Epithelial cell of esophagus (primary cell): ENCODE data around the gene UCK1.

DNA sequence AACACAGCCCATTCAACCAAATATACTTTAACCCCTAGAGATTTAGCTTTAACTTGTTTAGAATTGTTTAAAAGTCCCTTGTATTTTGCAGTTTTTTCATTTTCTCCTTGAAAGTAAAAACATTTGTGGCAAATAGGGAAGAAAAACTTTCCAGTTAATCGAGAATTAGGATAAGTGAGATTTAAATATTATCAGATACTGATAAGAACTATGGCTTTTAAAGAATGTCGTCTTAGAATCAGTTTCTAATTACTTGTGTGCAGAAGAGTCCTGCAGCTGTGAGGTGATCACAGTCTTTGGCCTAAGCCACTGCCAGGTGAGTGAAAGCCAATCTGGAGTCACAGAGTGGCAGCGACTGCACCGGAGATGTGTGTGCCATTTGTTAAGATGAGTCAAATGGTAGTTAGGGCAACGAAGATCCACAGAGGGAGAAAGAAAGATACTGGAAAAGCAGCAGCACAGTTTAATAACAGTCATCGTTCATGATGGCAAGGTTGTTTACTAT lies 56.1 kb upstream of the ABL1 start:
- RRBS: no CpG with 5 or more reads among the region's 6 CpGs

GRCh38 chr9:130794306-130795026 lies 40.6 kb upstream of the ABL1 start:
- RRBS: no CpG with 5 or more reads among the region's 4 CpGs

DNA sequence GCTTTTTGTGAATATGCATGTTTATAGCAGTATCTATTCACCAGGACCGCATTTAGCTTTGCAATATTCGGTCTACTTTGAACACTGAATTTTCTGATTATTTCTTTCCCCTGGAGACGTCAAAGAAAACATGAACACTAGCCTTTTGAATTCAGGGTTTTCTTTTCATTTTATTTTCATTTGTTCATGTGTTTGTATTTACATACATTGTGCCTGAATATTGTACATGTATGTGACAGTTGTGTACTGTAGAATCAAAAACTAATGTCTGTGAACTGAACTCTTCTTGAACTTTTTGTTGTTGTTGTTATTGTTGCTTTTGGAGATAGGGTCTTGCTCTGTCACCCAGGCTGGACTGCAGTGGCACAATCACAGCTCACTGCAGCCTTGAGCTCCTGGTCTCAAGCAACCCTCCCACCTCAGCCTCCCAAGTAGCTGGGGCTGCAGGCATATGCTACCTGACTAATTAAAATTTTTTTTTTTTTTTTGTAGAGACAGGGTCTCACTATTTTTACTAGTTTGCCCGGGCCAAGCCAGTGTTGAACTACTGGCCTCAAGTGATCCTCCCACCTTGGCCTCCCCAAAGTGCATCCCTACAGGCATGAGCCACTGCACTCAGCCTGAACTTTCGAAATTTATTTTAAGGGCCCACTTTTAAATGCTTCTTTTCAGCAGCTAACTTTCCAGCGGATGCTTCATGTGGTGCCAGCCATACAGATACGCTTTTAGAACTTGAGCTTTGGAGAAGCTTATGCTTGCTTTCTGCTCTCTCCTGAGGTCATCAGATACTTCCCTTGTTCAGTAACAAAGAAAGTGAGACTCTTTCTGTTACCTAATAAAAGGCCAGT lies 3.8 kb downstream of the ABL1 start:
- RRBS: no CpG with 5 or more reads among the region's 7 CpGs

GRCh38 chr9:130843783-130844335 lies 8.8 kb downstream of the ABL1 start:
- RRBS: no CpG with 5 or more reads among the region's 3 CpGs

GRCh38 chr9:130866337-130866896 lies 30.2 kb downstream of the QRFP start:
- RRBS: no CpG with 5 or more reads among the region's 7 CpGs

DNA sequence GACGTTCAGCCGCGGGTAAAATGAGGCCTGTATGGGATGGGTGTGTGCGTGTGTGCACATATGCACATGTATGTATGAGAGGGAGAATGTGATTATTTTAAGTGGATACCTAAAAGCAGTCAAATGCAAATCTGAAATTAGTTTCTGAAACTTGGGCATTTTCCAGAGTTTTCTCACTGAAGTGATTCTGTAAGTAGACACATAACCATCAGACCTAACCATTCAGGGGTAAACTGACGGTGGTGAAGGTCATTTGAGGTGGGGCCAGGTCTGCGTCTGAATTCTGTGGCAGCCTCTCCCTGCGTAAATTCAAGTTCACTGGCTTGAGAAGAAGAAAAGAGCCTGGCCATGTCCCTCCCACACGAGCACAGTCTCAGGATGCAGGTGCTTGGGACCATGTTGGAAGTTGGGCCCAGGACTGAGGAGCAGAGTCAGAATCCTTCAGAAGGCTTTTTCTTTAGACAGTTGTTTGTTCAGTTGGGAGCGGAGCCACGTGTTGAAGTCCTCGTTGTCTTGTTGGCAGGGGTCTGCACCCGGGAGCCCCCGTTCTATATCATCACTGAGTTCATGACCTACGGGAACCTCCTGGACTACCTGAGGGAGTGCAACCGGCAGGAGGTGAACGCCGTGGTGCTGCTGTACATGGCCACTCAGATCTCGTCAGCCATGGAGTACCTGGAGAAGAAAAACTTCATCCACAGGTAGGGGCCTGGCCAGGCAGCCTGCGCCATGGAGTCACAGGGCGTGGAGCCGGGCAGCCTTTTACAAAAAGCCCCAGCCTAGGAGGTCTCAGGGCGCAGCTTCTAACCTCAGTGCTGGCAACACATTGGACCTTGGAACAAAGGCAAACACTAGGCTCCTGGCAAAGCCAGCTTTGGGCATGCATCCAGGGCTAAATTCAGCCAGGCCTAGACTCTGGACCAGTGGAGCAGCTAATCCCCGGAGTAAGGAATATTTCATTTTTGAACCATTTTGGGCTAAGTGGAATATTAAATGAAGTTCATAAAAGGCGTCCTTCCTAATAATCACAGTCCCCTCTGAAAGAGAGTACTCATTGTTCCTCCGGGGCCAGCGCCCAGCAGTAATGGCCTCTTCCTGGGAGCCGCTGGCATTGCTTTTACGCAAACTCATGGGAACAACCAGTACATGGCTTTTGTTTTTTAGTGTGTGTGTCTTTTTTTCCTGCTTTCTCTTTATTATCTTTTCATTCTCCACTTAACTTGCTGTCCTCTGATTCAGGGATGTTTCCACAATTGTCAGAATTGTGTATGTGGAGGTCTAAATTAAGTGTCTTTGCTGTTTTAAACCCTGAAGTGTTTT lies 23.8 kb downstream of the QRFP start:
- RRBS: 89% methylated on average over 6 of the region's 28 CpGs

DNA sequence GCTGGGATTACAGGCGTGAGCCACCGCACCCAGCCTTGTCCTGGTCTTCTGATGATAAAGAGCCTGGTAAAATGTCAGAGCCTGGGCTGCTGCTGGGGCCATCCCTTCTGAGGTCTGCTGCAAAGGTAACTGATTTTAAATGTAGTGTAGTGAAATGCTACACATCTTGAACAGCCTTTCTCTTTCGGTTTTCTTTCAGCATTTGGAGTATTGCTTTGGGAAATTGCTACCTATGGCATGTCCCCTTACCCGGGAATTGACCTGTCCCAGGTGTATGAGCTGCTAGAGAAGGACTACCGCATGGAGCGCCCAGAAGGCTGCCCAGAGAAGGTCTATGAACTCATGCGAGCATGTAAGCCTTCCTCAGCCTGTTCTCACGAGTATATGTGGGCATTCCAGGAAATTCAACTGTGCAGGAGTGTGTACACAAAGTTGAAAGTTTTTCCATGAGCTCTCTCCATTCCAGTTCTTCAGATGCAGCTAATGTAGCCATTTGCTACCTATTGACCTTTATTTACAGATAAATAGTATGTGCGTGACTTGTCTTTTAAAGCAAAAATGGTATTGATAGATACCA lies 18.3 kb downstream of the QRFP start:
- RRBS: no CpG with 5 or more reads among the region's 9 CpGs

- RRBS: 84% methylated on average over 9 of the region's 57 CpGs
Observed at GRCh38 chr9:130884114-130885275, 12.1 kb downstream of the QRFP start.

- RRBS: no CpG with 5 or more reads among the region's 13 CpGs
Observed at GRCh38 chr9:131218913-131220123, 57.0 kb downstream of the FAM78A start.

DNA sequence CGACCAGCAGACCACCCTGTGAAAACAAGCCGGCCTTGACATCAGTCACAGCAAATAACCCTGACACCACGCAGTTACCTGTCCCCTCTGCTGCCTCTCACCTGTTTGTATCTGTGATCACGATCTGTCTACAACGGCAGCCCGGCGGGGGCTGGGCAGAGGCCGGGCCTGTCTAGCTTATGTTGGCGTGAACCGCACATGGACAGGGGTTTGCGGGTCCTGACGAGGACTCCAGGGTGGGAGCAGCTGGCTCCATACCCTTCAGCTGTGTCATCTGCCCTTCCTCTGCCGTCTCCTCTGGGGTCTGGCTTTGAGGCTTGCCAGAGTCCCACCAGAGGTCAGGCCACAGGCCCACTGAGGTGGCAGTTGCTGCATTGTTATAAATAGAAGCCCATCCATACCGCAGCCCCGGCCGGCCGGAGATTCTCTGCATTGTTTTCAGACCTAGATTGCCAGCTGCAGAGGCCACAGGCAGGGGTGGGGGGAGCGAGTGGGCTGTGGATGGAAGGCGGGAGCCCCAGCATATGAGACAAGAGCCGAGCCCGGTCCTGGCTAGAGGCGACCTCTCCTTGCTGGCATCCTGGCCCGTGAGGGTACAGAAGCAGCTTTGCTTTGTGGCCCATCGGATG lies 37.8 kb downstream of the FAM78A start:
- RRBS: 6% methylated on average over 2 of the region's 24 CpGs

DNA sequence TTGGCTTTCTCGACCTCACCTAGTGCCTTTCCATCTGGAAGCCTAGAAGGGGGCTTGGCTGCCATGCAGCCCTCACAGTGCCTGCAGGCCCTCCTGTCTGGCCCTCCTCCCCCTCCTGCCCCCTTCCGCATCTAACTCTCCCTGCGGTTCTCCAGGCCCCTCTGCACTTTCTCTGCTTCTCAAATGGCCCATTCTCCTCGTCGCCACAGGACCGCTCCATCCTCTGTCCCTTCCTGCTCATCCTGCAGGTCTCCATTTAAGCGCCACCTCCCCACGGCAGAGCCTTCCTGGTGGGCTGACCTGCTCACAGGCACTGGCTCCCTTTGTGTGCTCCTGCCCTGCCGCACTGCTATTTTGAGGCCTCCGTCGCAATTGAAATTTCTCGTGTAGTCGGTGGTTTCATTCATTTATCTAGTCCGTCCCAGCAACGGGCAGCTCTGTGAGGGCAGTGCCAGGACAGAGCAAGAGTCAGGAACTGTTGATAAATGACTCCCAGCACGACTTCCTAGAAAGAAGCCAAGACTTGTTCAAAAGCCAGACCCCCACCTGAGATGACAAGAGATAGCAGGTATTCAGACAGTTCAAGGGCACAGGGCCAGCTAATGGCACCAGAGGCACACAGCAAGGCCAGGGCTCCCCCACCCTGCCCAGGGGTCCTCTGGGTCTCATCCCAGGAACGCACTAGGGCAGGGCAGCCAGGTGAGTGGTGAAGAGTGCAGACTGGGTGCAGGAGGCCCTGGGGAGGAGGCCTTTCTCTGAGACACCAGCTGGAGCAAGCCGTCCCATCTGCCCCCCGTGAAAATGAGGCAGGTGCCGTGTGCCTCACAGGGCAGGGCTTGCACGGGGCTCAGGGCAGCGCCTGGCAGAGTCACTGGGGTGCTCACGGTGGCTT lies 37.1 kb downstream of the FAM78A start:
- RRBS: no CpG with 5 or more reads among the region's 23 CpGs

GRCh38 chr9:131393567-131393917 lies 344 bp upstream of the PRRC2B start:
- RRBS: 3% methylated on average over 16 of the region's 23 CpGs

GRCh38 chr9:131396824-131397659 lies 3.2 kb downstream of the PRRC2B start:
- RRBS: no CpG with 5 or more reads among the region's 8 CpGs

DNA sequence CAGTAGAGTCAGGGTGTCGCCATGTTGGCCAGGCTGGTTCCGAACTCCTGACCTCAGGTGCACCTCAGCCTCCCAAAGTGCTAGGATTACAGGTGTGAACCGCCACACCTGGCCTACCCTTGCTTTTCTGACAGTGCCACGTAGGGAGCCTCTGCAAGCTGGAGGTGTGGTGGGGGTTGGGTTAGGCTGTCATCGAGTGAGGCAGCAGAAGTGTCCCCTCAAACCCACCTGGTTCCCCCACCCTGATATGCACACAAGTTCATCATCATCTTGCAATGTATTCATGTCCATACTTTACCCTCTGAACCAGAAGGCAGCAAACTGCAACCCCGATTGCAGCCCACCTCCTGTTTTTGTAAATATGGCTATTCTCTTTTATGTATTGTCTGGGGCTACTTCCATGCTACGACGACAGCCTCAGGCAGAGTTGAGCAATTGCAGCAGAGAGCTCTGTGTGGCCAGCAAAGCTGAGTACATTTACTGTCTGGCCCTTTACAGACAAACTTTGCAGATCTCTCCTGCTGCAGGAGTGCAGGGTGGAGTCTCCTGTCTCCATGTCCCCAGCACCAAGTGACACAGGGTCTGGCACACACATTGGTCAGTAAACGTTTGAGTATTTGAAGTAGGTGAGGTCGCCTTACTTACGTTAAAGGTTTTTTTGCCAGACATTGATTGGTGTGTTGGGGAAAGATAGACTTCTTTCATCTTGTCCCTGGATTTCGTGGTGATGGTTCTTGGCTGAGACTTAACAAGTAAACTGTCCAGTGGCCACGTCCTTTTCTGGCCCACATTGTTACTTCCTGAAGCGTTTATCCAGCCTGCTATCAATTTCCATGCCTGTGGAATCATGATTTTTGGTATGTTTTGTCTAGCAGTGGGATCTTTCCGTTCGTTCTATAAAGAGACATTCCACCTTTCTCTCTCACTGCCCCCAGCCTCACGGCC lies 27.1 kb downstream of the PRRC2B start:
- RRBS: no CpG with 5 or more reads among the region's 17 CpGs

DNA sequence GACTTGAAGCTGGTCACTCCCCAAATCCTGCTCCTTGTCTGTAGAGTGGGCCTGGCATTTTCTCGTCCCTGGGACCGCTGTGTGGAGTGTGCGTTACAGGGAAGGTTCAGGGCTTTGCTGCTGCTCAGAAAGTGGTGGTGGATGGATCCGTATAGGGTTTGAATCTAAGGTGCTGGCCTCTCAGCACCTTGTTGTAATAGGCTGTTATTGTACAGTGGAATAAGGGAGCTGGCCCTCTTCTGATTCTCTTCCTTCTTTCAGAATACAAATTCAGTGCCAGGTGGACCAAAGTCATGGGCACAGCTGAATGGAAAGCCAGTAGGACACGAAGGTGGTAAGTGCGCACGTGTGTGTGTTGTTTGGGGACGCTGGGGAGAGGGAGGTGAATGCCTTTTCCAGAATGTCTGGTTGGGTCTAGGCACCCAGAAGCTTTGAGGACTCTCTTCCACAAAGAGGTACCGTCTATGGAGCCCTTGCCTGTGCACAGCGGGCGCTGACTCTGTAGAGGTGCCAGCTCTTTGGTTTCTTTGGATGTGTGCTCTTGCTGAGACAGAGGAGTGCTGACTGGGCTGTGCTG lies 44.9 kb downstream of the PRRC2B start:
- RRBS: no CpG with 5 or more reads among the region's 11 CpGs

- RRBS: no CpG with 5 or more reads among the region's 13 CpGs
Observed at GRCh38 chr9:131497109-131497645, 5.5 kb upstream of the POMT1 start.

DNA sequence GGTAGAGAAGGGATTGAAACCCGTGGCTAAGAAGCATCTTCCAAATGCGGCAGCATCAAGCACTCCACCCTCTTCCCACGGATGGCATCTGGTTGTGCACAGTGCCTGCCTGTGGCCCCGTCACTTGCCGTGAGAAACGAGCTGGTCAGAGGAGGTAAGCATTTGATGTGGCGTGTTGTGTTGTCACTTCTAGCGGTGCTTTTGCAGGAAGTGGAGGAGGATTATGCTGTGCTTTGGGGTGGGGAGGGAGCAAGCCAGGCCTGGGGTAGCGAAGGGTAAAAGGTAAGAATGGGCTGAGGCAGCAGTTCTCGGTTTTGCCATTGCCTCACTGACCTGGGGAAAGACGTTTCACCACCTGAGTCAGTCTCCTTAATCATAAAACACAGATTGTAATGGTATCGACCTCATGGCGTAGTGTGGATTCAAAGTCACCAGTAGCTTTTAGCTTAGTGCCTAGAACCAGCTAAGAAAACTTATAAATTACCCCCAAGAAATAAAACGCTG lies 2.3 kb upstream of the POMT1 start:
- RRBS: no CpG with 5 or more reads among the region's 14 CpGs

GRCh38 chr9:131529658-131530406 lies 1.2 kb downstream of the UCK1 start:
- RRBS: no CpG with 5 or more reads among the region's 15 CpGs

- RRBS: 7% methylated on average over 75 of the region's 110 CpGs
Observed at GRCh38 chr9:131530899-131531858, at the start of gene UCK1. Gene UCK1 (minus strand): TSS chr9:131531263.

GRCh38 chr9:131589687-131590362 lies 44.5 kb downstream of the PRRT1B start:
- RRBS: no CpG with 5 or more reads among the region's 23 CpGs